ENCODE data around the genes PLA2G12B and P4HA1.

- PRO-cap, 7 experiments, result peak in 1 of 7 experiments; most common minus-strand start chr10:72691962 (in 1)
Observed at GRCh38 chr10:72691855-72692065, 183 bp upstream of the MCU start.

GRCh38 chr10:72954150-72955550 lies at the start of gene PLA2G12B:
TSS of gene PLA2G12B (minus strand) at chr10:72954806.
- PRO-cap, 7 experiments, result no peak in any of the 7 experiments

DNA sequence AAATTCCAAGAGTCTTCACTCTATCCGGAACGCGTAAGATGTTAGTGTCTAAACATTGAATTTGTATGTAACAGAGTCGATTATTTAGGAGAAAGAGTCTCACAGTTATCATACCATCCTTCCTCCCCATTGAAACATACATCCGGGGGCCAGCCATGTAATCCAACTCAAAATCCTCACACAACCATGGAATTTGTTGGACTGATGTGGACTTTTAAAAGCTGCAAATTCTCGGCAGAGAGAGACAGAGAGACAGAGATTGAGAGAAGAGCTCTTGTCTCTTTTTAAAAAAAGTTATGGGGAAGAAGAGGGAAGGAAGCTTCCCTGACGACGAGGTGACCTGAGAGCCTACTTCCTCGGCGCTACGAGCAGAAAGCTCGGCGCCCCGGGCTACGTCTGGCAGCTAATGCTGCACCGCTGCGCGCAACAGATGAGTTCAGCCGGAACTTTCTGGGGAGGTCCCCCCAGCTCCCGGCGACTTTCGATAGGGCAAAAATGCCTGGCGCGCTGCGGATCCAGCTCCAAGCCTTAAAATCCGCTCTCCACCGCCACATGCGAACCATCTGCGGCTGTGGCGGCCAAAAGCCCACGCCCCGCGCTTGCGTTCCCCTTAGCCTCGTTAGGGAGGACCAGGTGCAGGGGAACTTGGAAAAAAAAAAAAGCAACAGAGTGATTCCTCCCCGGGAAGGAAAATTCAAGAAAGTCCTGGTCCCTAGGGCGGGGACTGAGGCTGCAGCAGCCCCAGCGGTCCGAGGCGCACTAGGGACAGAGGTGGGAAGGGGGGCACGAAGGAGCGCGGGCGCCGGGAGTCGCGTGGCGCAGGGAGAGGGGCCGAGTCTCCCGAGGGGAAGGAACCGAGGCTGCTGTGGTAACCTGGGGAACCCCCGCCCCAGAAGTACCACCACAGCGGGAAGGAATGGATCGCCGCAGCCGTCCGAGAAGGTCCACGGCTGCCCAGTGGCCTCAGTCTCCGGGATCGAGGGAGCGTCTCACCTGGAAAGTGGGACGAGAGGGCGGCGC lies 583 bp downstream of the P4HA1 start:
- PRO-cap, 7 experiments, result peak in 7 of 7 experiments; most common plus-strand start position 892 of the sequence (in 3); most common minus-strand start position 411 of the sequence (in 7)

DNA sequence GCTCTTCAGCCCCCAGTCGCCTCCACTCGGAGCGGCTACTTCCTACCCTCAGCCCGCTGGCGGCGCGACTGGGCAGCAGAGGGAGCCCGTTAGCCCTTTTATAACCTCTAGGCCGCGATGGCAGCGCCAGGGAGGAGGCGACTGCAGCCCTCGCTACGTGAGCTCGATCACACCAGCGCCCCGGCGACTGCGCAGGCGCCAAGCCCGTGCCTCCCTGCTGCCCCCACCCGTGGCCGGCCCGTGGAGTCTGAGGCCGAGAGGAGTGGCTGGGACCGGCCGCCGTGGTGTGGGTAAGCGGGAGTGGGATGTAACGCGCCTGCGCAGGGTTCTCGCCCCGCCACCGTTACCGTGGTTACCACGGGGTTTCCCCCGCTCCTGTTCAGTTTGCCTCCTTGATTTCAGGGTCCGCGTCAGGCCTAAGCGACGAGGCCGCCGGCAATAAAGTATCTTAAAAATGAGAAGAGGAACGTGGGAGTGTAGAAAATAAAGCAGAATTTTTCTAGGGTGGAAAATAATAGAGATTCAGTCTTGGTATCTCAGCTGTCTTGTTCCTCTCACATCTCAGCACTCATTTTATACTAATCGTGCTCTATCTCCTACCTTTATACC lies at the start of gene P4HA1:
Gene P4HA1, minus strand, starts transcription at position 74 of the 609 bp plus-strand sequence.
- PRO-cap, 7 experiments, result peak in 7 of 7 experiments; most common plus-strand start position 382 of the sequence (in 3); most common minus-strand start position 70 of the sequence (in 7)

DNA sequence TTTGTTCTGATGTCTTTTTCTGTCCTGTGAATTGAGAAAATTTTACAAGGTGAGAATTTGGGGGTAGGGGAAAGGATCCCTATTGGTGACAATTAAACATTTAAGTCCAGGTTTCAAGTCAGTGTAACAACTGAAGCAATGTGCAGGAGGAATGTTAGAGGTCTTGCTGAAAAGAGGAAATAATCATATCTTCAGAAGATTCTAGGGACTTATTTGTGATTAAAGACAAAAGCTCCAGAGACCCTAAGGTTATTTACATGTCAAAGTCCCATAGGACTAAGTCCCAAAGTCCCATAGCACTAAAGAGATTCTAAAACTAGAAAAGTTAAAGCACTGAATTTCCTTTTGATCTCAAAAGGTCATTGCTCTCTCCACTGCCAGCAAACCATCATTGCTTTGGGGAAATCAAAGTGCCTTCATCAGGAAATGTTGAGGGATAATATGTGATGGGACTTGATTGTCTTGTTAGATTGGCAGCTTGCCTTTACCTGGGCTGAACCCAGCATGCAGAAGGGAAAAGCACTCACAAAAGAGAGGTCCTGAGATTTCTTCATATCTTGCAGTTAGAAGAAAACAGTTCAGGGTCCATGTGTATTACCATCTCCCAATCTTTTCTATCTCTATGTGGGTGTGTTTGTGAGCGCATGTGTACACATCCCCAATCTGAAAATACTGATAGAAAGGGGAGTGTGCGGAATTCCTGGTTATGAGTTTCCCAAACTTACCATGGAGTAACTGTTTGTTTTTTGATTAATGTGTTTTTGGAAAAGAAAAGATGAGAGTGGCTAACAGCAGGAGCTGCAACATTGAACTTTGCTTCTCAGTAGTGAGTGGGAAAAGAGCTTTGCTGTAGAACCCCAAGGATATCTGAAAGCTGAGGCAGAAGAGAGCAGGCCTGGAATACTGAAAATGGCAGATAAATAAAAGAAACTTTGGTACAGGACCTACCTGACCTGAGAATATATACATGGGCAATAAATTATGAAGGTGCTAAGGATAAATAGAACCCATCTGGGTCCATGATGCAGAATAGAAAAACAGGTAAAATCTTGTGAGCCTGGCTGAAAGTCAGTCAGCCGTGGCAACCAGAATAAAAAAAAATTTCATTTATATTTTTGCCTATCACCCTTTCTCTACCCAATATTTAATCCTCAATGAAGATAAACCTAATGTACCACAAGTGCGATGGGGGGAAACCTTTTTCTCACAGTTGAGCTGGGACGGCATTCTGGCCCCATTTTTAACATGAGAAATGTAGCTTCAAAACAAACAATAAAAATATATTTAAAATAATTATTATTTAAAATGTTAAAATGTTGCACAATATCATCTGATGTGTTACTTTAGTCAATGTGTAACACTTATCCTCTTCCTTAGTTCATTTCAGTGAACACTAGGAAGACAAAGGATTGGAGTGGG lies 22.1 kb downstream of the NUDT13 start:
- PRO-cap, 7 experiments, result no peak in any of the 7 experiments

- PRO-cap, 7 experiments, result no peak in any of the 7 experiments
Observed at GRCh38 chr10:73653551-73654271, 2.1 kb downstream of the SYNPO2L start.

DNA sequence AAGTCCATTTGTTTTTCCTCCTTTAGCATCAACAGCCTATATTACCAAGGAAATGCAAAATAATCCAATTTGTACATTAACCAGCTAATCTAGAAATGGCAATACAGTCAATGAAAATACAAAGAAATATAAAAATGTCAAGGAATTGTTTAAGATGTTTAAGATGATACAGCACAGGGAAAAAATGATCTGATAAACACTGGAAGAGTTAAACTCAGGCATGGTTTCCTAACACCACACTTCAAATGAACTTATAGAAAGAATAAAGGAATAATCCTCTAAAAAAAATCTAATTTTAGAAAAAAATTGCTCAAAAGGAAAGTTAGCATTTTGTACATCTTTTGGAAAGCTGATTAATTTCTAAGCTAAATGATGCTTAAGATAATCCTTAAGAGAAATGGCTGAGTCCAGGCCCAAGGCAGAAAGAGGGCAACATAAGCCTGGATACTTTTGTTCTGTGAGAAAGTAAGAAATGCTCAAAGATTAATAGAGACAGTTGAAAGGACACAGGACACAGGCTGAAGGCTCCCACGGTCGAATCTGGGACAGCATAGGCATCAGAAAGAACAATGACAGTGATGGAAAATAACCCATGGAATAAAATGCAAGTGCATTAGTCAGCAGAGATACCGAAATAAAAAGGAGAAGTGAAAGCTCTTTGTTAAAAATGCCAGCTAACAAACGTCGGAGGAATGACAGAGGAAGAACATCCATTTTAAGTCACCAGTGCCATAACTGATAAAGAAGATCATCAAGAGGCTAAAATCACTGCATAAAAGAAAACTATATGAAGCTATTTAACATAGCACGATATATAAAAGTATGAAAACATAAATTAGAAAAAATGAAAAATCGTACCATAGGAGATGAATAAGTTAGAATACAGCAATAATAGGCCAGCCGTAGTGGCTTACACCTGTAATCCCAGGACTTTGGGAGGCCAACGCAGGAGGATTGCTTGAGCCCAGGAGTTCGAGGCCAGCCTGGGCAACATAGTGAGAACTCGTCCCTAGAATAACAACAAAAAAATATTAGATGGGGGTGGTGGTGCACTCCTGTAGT lies 19.6 kb upstream of the AGAP5 start:
- PRO-cap, 7 experiments, result no peak in any of the 7 experiments

DNA sequence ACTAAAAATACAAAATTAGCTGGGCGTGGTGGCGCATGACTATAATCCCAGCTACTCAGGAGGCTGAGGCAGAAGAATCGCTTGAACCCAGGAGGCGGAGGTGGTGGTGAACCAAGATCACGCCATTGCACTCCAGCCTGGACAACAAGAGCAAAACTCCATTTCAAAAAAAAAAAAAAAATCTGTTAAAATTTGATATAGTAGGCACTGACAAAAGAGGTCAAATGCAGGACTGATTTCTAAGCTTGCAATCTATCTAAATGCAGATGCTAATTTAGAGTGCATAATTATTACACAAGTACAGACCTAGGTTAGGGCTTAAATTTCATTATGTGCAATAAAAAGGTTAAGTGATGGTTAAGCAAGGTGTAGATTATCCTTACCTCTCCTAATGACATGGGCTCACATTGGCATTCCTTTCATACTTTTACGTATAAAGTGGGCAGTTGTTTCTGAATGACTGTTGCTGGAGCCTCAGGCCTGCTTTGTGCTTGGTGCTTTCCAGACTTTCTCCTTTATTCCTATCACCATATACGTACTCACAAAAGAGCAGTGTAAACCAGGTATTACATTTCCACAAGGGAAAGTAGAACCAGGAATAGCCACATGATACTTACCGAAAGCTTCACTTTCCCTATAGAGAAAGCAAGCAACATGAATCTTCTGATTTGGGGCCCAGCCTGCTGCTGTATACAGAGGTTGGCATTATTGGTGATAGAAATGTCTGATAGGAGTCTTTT lies 2.3 kb upstream of the CHCHD1 start:
- PRO-cap, 7 experiments, result no peak in any of the 7 experiments

DNA sequence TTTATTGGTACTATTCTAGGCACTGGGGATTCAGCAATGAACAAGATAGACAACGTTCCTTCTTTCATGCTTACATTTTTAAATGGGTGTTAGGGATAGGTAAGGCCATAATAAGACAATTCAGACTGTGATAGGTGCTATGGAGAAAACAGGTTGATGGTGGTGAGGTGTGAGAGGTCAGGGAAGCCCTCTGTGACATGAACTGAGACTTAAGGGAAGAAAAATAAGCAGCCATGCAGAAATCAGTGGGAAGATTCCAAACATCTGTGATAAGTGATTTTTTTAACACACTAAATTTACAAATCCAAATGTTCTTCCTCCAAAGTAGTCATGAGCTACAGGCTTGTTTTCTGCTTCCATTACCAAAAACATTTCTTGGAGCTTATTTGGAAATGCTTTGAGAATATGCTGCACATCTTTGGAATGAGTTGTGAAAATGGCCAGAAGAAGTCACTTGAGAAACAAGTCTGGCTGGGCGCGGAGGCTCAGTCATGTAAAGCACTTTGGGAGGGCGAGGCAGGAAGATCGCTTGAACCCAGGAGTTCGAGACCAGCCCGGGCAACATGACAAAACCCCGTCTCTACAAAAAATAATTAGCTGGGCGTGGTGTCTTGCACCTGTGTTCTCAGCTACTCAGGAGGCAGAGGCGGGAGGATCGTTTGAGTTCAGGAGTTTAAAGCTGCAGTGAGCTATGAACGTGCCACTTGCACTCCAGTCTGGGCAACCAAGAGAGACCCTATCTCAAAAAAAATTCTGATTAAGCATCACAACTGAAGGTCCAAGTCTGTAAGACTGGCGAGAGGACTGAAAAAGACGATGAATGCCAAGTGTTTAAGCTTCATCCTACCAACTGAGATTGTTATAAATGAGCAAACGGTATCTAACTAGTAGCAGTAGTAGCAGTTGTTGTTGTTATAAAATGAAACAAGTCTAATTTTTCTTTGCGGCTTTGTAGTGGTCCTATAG lies 922 bp upstream of the CHCHD1 start:
- PRO-cap, 7 experiments, result no peak in any of the 7 experiments

- PRO-cap, 7 experiments, result peak in 2 of 7 experiments; most common minus-strand start chr10:73807944 (in 2)
Observed at GRCh38 chr10:73807348-73808675, 3.6 kb downstream of the NDST2 start.

- PRO-cap, 7 experiments, result no peak in any of the 7 experiments
Observed at GRCh38 chr10:73908978-73909767, 1.8 kb upstream of the PLAU start.

GRCh38 chr10:73910415-73910689 lies 580 bp upstream of the PLAU start:
- PRO-cap, 7 experiments, result no peak in any of the 7 experiments

GRCh38 chr10:73937554-73938177 lies 26.7 kb downstream of the PLAU start:
- PRO-cap, 7 experiments, result no peak in any of the 7 experiments

DNA sequence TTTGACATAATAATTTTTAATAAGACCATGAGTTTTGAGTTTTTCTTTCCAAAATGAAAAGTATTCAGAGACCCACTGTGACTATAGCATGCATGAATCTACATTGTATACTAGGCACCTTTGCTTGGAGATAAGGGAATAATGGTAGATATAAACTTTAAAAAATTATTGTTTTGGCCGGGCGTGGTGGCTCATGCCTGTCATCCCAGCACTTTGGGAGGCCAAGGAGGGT lies 45.7 kb downstream of the VCL start:
- PRO-cap, 7 experiments, result no peak in any of the 7 experiments

GRCh38 chr10:74047789-74048195 lies 49.9 kb downstream of the VCL start:
- PRO-cap, 7 experiments, result no peak in any of the 7 experiments

GRCh38 chr10:74070497-74070886 lies 72.6 kb downstream of the VCL start:
- PRO-cap, 7 experiments, result no peak in any of the 7 experiments

GRCh38 chr10:74118043-74118819 lies 32.4 kb downstream of the AP3M1 start:
- PRO-cap, 7 experiments, result no peak in any of the 7 experiments

GRCh38 chr10:74190087-74190533 lies 39.1 kb downstream of the ADK start:
- PRO-cap, 7 experiments, result peak in 7 of 7 experiments; most common plus-strand start chr10:74190365 (in 7); most common minus-strand start chr10:74190348 (in 2)

DNA sequence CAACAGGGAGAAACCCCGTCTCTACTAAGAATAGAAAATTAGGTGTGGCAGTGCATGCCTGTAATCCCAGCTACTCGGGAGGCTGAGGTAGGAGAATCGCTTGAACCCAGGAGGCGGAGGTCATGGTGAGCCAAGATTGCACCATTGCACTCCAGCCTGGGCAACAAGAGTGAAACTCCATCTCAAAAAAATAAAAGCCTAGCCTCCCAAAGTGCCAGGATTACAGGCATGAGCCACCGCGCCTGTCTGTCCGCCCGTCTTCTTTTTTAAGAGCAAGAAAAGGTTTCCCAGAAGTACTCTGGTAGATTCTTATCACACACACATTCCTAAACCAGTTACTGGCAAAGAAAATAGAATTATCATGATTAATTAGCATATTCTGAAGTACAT lies 86.9 kb downstream of the ADK start:
- PRO-cap, 7 experiments, result no peak in any of the 7 experiments

DNA sequence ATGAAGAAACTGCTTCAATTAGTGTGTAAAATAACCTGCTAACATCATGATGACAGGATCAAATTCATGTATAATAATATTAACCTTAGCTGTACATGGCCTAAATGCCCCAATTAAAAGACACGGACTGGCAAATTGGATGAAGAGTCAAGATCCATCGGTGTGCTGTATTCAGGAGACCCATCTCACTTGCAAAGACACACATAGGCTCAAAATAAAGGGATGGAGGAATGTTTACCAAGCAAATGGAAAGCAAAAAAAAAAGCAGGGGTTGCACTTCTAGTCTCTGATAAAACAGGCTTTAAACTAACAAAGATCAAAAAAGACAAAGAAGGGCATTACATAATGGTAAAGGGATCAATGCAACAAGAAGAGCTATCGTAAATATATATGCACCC lies 198.5 kb downstream of the ADK start:
- PRO-cap, 7 experiments, result no peak in any of the 7 experiments

Data from T-cell (primary cell).